Uterus (tissue), 7 donors: Measurements from ENCODE around the genes ZCCHC12, LAMP2 and CT47A10.

GRCh38 chrX:118496345-118496768, 742 bp downstream of the DOCK11 start:
- PRO-cap, 4 experiments = peak in 4 of 4 experiments; most common plus-strand start chrX:118496571 (in 2); most common minus-strand start chrX:118496509 (in 3)
- RAMPAGE, long total RNA, 2 experiments = no peak in any of the 2 experiments
- RRBS = 9% methylated on average over 7 of the region's 29 CpGs

- PRO-cap, 4 experiments = no peak in any of the 4 experiments
- RAMPAGE, long total RNA, 2 experiments = start-site peak on the plus strand in 1 of 2 experiments, at chrX:118741022-118741149 at its widest, 25 reads per replicate
- RRBS = no CpG with 5 or more reads among the region's 3 CpGs
These were observed 13.6 kb downstream of the IL13RA1 start for GRCh38 chrX:118740945-118741394.

- PRO-cap, 4 experiments = peak in 4 of 4 experiments; most common plus-strand start chrX:118823824 (in 4); most common minus-strand start chrX:118823703 (in 1)
- RAMPAGE, long total RNA, 2 experiments = no peak in any of the 2 experiments
- RRBS = 19% methylated on average over 4 of the region's 55 CpGs
These were observed at the start of gene ZCCHC12 for GRCh38 chrX:118823420-118824256. TSS of gene ZCCHC12 (plus strand) at chrX:118823824.

GRCh38 chrX:118974799-118975809, 686 bp downstream of the LONRF3 start:
- PRO-cap, 4 experiments = peak in 3 of 4 experiments; most common plus-strand start chrX:118975362 (in 3); most common minus-strand start chrX:118975235 (in 3)
- RAMPAGE, long total RNA, 2 experiments = start-site peak on the plus strand in 1 of 2 experiments, at chrX:118974832-118975411 at its widest, 10 to 11 reads per replicate
- RRBS = 18% methylated on average over 47 of the region's 91 CpGs

DNA sequence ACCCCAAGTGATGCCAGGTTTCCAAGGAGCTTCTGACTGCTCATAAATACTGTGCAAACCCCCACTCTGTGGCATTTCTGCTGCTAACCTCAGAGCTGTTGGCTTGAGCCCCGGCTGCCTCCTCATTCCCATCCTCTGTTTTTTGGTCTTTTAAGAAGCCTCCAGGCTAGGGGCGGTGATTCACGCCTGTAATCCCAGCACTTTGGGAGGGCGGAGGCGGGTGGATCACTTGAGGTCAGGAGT, 11.2 kb downstream of the SLC25A43 start:
- PRO-cap, 4 experiments = peak in 3 of 4 experiments; most common minus-strand start position 127 of the sequence (in 2)
- RAMPAGE, long total RNA, 2 experiments = no peak in any of the 2 experiments
- RRBS = no CpG with 5 or more reads among the region's 5 CpGs

- PRO-cap, 4 experiments = no peak in any of the 4 experiments
- RAMPAGE, long total RNA, 2 experiments = start-site peak on the plus strand in 1 of 2 experiments, at chrX:119426686-119427049 at its widest, 8 reads per replicate
- RRBS = 75% methylated on average over 1 of the region's 20 CpGs
These were observed 27.8 kb downstream of the SLC25A43 start for GRCh38 chrX:119426651-119427606.

DNA sequence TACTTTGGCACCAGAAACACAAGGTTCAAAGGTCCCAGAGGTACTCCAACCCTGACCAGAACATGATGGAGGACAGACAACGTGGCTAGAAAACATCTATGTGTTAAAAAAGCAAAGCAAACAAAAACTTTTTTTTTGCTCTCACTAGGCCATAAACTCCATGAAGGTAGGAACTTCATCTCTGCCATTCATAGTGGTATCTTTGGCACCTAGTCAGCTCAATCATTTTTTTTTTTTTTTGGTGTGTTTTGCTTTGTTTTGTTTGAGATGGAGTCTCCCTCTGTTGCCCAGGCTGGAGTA, 37.8 kb downstream of the SLC25A5 start:
- PRO-cap, 4 experiments = no peak in any of the 4 experiments
- RAMPAGE, long total RNA, 2 experiments = no peak in any of the 2 experiments
- RRBS = no CpG with 5 or more reads among the region's 1 CpG

GRCh38 chrX:119606698-119606951, 32.3 kb downstream of the UBE2A start:
- PRO-cap, 4 experiments = peak in 1 of 4 experiments; most common minus-strand start chrX:119606825 (in 1)
- RAMPAGE, long total RNA, 2 experiments = no peak in any of the 2 experiments
- RRBS = no CpG with 5 or more reads among the region's 7 CpGs

GRCh38 chrX:119684243-119684690, 8.7 kb downstream of the SEPTIN6 start:
- PRO-cap, 4 experiments = no peak in any of the 4 experiments
- RAMPAGE, long total RNA, 2 experiments = no peak in any of the 2 experiments
- RRBS = no CpG with 5 or more reads among the region's 7 CpGs

GRCh38 chrX:119784968-119785952, 6.2 kb downstream of the RPL39 start:
- PRO-cap, 4 experiments = no peak in any of the 4 experiments
- RAMPAGE, long total RNA, 2 experiments = no peak in any of the 2 experiments
- RRBS = no CpG with 5 or more reads among the region's 9 CpGs

GRCh38 chrX:119841484-119841974, 11.2 kb downstream of the UPF3B start:
- PRO-cap, 4 experiments = no peak in any of the 4 experiments
- RAMPAGE, long total RNA, 2 experiments = start-site peak on the minus strand in 1 of 2 experiments, at chrX:119841736-119841862 at its widest, 16 reads per replicate
- RRBS = no CpG with 5 or more reads among the region's 4 CpGs

DNA sequence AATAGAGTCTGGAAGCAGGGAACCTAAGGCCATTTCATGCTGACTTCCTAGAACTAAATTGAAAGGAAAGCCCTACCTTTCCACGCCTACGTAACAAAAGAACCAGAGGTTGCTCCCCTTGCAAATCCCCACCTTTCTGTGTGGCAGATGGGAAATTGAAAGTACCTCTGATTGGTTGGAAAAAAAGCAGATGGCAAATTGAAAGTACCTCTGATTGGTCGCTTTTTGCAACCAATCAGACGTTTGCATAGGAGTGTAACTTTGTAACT, 10.0 kb upstream of the AKAP14 start:
- PRO-cap, 4 experiments = no peak in any of the 4 experiments
- RAMPAGE, long total RNA, 2 experiments = no peak in any of the 2 experiments
- RRBS = no CpG with 5 or more reads among the region's 4 CpGs

DNA sequence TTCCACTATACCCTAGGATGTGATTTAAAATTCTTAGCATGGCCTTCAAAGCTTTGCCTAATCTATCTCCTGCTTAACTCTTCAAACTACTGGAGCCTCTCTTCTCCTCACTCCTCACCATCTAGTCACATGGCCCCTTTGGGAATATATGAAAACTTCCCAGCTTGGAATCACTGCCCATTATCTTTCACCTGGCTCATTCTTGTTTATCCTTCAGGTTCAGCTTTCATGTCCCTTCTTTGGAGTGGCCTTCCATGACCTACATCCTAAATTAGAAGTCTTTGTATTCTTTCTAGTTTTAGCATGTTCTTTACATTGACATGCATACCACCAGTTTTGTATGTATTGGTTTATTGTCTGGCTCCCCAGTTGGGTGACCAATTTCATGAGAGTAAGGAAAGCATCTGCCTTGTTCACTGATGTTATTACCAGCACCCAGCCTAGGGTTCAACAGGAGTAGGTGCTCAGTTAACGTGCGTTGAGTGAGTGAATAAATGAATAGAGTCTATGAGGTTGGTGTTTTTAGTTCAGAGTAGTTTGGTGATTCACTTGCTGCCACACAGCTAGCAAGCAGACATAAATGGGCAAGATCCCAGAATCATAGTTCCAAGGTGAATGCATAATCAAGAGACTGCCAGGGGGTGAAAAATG, 41.4 kb downstream of the RHOXF2 start:
- PRO-cap, 4 experiments = no peak in any of the 4 experiments
- RAMPAGE, long total RNA, 2 experiments = no peak in any of the 2 experiments
- RRBS = no CpG with 5 or more reads among the region's 2 CpGs

GRCh38 chrX:120259857-120260056, 9.1 kb downstream of the ZBTB33 start:
- PRO-cap, 4 experiments = no peak in any of the 4 experiments
- RAMPAGE, long total RNA, 2 experiments = no peak in any of the 2 experiments
- RRBS = no CpG with 5 or more reads among the region's 4 CpGs

- PRO-cap, 4 experiments = no peak in any of the 4 experiments
- RAMPAGE, long total RNA, 2 experiments = no peak in any of the 2 experiments
- RRBS = no CpG with 5 or more reads among the region's 9 CpGs
These were observed 7.1 kb downstream of the TMEM255A start for GRCh38 chrX:120304120-120304659.

DNA sequence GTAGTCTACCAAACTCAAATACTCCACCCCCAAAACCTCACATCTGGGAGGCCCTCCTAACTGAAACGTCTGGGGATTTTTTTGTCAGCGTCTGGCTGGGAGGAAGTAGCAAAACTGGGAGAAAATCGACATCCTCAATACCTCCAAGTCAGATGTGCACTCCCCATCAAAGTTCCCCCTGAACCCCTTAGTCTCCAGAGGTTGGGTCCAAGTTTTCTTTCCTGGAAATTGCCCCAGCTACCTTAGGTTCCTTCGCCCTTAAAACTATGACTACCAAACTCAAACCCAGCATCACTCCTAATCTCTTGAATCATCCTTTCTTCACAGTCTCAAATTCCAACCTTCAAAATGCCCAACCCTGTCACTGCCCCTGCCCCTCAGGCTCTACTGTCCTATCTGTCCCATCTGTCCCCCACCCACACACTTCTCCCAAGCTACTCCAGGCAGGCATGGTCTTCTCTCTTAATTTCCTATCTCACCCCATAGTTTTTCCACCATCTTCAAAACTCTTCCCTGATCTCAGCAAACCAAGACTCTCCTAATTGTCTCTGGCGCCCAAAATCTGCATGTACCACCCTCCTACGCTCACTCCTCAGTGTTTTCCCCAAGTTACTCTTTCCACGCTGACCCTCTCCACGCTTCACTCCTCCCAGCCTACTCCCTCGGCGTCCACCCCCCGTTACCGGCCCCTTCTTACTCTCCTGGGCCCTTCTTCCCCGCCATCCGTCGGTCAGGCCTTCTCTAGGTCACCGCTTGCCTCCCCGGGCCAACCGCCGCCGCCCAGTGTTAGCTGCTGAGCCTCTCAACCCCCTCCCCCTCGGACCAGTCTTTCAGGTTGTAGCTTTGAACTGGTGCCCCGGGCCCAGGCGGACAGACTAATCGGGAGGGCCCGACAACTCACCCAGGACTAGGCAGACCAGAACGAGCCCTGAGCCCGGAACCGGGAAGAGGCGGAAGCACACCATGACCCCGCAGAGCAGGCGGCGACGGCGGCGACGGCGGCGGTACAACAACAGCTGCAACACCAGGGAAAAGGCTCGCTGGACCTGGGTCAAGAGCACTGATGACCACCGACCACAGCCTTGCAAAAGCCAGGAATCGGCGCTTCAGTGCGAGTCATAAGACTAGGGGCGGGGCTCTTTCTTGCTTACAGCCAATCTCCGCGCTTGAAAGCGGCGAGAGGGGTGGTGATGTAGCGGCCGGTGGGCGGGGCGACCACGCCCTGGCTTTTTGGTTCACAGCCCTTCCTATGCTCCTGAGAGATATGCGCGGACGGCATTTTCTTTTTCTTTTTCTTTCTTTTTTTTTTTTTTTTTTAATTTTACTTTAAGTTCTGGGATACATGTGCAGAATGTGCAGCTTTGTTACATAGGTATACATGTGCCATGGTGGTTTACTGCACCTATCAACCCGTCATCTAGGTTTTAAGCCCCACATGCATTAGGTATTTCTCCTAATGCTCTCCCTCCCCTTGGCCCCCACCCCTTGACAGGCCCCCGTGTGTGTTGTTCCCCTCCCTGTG, at the start of gene LAMP2:
Gene LAMP2, minus strand, starts transcription at position 1,092 of the 1,522 bp plus-strand sequence.
- PRO-cap, 4 experiments = peak in 4 of 4 experiments; most common plus-strand start position 846 of the sequence (in 1); most common minus-strand start position 1,092 of the sequence (in 4)
- RAMPAGE, long total RNA, 2 experiments = start-site peak on the minus strand in 1 of 2 experiments, centred at position 1,089 of the sequence, 726 reads per replicate
- RRBS = 32% methylated on average over 13 of the region's 58 CpGs

- PRO-cap, 4 experiments = no peak in any of the 4 experiments
- RAMPAGE, long total RNA, 2 experiments = no peak in any of the 2 experiments
- RRBS = 28% methylated on average over 3 of the region's 5 CpGs
These were observed 1.2 kb downstream of the CUL4B start for GRCh38 chrX:120559609-120559970.

- PRO-cap, 4 experiments = no peak in any of the 4 experiments
- RAMPAGE, long total RNA, 2 experiments = no peak in any of the 2 experiments
- RRBS = no CpG with 5 or more reads among the region's 5 CpGs
These were observed 119.3 kb upstream of the C1GALT1C1 start for GRCh38 chrX:120749061-120749553.

GRCh38 chrX:120752347-120753456, 122.8 kb upstream of the C1GALT1C1 start:
- PRO-cap, 4 experiments = no peak in any of the 4 experiments
- RAMPAGE, long total RNA, 2 experiments = no peak in any of the 2 experiments
- RRBS = no CpG with 5 or more reads among the region's 11 CpGs

DNA sequence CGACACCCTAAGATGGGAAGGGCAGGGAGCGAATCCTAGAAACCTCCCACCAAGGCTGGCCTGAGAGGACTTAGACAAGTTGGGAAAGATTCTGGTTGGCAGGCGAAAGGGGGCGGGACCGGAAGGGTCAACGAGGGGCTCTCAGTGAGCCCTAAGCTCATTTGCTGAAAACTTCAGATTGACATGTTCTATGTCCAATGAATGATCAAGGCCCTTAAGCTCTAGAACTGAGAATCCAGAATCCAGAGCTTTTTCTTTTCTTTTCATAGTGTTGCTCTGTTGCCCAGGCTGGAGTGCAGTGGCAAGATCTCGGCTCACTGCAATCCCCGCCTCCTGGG, at the start of gene CT47A10:
Gene CT47A10, minus strand, starts transcription at position 100 of the 338 bp plus-strand sequence.
- PRO-cap, 4 experiments = no peak in any of the 4 experiments
- RAMPAGE, long total RNA, 2 experiments = no peak in any of the 2 experiments
- RRBS = no CpG with 5 or more reads among the region's 8 CpGs